H7 (cell line): ENCODE results near the gene AKTIP.

DNA sequence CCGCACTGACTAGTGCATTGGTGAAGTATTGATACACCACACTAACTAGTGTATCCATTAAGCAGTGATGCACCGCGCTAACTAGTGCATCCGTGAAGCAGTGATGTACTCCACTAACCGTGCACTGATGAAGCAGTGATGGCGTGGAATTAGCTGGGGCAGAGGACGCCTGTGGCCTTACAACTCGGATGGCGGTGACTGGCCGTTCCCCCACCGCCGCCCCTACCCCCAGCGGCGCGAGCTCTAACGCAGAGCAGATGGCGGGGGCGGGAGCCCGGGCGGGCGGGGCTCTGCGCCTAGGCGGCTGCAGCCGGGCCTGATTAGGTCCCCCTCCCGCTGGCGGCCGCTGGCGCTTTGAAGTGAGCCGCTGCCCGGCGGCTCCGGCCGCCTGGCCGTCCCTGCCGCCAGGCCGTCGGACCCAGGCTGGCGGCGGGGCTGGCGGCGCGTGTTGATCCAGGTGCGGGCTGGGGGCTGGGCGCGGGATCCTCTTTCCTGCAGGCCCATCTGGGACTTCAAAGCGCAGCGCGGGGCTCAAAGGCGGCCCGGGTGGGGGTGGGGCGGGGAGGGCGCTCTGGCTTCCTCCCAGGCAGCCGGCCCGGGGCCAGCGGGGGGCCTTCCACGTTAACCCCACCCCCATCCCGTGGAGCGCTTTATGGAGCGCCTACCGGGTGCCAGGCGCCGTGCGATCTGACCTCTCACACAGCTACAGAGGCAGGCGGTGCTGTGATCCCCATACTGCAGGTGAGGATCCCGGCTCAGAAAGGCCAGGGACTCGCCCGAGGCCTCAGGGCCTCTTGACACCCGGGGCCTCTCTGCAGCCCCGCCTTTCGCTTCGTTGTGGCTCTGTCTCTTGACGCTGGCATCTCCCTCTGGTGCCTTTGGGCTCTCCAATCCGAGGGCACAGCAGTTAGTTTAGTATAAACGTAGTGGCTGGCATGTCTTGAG lies 80.2 kb upstream of the NKD1 start:
- RAMPAGE, long total RNA = no peak

- RAMPAGE, long total RNA = no peak
Observed at GRCh38 chr16:50549054-50549887, 1.1 kb downstream of the NKD1 start.

- RAMPAGE, long total RNA = no peak
Observed at GRCh38 chr16:50667085-50667468, 14.0 kb downstream of the SNX20 start.

- RAMPAGE, long total RNA = no peak
Observed at GRCh38 chr16:50806266-50807045, 64.6 kb downstream of the CYLD start.

- RAMPAGE, long total RNA = no peak
Observed at GRCh38 chr16:51133633-51134021, 17.4 kb downstream of the SALL1 start.

GRCh38 chr16:51148128-51148484 lies 3.0 kb downstream of the SALL1 start:
- RAMPAGE, long total RNA = no peak

DNA sequence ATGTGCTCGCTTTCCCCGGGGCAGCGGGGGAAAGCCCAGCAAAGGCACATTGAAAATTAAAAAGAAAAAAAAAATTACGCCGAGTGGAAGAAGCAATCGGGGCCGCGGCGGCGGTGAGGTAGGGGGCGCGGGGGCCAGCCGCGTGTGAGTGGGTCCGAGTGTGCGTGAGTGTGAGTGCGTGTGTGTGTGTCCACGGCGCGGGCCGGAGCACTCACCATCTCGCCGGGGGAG lies 204 bp downstream of the SALL1 start:
- RAMPAGE, long total RNA = no peak

- RAMPAGE, long total RNA = no peak
Observed at GRCh38 chr16:51155100-51155765, 4.2 kb upstream of the SALL1 start.

- RAMPAGE, long total RNA = no peak
Observed at GRCh38 chr16:51404164-51404731, 253.2 kb upstream of the SALL1 start.

DNA sequence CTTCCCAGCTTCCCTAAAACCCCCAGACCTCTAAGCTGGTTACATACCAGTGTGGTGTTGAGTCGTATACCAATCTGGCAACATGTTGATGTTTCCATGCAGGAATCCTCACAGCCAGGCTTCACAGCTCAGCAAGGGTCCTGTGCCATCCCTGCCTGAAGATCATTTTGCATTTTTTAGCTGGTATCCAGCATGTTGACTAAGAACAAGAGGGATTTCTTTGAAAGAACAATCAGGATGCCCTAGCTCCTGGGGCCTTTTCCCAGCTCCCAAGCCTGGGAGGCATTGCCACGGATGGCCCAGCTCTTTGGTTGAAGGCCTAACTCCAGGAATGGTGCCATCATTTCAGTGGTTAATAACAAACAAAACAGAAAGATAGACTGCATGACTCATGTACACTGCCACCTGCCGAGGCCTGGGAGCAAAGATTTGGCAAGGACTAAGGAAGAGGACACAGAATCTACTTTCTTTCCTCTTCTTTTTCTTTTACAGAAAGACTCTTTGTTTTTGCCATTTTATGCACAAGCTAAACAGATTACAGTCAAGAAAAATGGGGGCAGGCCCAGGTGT lies 373.8 kb upstream of the SALL1 start:
- RAMPAGE, long total RNA = no peak

- RAMPAGE, long total RNA = no peak
Observed at GRCh38 chr16:51834169-51834592, 683.1 kb upstream of the SALL1 start.

DNA sequence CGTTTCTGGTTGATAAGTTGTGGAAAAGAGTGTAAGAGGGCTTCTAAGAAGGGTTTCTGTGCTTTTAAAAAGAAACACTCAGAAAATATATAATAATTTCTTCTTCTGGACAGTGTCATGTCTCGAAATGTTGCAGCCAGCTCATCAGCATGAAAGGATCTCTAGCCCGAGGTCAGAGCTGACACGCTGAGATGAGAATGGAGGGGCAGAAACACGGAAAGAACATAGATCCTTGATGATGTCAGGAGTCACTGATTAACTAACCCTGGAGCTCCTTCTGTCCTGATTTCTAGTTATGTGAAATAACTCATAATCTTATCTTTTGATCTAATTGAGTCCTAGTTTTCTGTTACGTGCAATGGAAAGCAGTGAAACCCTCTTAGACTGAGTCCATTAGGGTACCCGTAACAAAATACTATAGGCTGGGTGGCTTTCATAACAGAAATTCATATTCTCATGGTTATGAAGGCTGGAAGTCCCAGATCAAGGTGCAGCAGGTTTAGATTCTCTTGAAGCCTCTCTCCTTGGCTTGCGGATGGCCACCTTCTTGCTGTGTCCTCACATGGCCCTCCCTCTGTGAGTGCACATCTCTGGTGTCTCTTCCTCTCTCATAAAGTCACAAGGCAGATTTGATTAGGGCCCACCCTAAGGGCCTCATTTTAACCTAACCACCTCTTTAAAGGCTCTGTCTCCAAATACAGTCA lies 10.4 kb upstream of the TOX3 start:
- RAMPAGE, long total RNA = no peak

DNA sequence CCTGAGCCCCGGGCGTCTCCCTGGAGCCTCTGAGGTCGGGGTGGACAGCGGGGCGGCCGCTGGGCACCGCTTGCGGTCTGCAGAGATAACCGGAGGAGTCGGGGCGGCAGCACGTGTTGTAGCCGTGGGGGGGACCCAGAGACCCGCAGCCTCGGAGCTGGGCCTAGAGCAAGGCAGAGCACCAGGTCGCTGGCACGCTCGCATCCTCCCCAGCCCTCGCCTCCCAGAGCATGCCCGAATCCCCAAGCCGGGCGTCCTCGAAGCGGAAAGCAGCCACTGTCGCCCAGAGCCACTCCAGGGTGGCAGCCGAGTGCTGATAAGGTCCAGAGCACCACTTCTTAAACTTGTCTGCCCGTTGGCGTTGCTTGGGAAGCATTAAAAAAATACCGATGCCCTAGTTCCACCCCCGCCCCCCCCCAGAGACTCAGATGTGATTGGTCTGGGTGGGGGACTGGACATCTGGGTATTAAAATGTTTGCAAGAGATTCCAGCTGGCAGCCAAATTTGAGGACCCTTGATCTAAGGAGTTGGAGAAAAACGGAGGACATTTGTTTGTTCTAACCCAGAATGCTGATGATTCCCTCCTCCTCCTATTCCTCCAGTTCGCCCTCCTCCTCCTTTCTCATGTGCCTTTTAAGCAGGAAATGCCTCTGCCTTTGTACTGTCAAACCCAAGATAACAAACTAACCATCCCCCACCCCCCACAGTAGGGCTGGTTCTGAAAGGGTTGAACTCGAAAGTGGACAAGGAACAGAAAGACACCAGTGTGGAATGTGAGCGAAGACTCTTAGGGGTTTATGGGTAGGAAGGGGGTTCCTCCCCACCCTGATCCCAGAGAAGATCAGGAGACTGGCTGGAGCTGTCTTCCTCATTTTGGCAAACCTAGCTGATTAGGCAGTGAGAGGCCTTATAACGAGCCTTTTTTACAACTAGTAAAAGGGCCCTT lies 568 bp downstream of the CHD9 start:
- RAMPAGE, long total RNA = no peak

DNA sequence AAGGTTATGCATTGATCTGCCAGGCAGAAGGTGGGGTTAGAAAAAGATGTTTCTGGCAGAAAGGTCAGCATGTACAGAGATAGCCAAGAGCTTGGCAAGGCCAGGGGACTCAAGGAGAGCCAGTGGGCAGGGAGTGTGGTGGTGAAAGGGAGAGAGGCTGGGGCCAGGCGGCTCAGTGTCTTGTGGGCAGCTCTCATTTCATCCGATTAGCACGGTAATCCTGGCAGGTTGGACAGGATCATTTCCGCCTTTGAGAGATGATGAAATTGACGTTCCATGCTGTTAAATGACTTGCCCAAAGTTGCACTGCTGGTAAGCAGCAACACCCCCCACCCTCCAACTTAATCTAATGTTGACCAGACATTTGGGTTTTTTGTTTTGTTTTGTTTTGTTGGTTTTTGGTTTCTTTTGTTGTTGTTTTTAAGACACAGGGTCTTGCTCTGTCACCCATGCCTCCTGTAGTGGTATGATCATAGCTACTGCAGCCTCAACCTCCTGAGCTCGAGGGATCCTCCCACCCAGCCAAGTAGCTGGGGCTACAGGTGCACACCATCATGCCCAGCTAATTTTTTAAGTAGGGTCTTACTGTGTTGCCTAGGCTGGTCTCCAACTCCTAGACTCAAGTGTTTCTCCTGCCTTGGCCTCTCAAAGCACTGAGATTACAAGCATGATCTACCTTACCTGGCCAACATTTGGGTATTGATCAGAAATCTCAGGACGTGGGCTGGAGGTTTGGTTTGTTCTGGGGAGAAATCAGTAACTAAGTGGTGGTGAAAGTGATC lies 3.9 kb downstream of the CHD9 start:
- RAMPAGE, long total RNA = no peak

- RAMPAGE, long total RNA = no peak
Observed at GRCh38 chr16:53138005-53139257, 83.6 kb downstream of the CHD9 start.

DNA sequence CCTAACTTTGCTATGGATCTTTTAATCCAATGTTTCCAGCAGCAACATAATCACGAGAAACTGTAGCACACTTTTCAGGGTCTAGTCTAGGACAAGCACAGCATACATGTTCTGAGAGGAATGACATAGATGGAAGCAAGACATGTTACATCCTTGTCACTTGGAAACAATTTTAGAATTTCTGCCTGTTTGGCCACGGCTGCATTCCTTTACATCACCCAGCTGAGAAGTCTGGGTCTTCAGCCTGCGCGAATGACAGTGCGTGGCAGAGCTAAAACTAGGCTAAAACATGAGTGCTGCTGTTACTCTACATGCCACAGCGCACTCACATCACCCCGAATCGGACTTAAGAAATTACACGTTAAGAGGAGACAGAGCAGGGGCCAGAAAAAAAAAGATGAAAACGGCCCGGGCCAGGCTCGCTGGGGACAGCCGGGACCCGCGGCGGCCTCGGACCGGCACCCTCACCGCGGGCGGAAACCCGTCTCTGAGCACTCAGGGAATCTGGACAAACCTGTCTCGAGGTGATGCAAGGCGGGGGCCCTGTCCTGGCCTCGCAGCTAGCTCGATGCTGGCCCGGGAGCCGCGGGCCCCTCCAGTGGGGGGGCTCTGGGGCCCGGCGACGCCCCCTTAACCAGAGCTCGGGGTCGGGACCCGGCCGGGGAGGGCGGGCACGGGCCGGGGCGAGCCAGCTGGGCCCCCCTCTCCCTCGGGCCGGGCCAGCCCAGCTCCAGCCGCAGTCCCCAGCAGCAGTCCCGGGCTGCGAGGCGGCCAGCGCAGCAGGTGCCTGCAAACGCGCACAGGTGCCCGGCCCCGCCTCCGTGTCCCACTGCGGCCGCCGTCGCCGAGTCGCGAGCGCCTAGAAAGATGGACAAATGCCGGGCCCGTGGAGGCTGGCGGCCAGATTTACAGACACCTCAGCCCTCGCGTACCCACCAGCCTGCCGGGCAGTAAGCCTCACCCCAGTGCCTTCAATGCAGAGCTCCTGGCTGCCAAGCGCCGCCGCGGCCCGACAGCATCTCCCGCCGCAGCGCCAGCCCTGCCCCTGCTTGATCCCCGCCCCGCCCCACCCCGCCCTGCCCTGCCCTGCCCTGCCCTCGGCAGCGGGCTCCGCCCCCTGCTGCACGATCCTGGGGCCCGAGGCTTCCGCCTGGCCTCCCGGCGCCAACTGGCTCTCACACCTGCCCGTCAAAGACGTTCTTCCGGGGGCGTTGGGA lies at the start of gene AKTIP:
AKTIP (minus strand) TSS at position 1,024 of the 1,217 bp plus-strand sequence.
- RAMPAGE, long total RNA = start-site peak on the minus strand centred at position 1,048 of the sequence, 8 bp wide, 70 reads

DNA sequence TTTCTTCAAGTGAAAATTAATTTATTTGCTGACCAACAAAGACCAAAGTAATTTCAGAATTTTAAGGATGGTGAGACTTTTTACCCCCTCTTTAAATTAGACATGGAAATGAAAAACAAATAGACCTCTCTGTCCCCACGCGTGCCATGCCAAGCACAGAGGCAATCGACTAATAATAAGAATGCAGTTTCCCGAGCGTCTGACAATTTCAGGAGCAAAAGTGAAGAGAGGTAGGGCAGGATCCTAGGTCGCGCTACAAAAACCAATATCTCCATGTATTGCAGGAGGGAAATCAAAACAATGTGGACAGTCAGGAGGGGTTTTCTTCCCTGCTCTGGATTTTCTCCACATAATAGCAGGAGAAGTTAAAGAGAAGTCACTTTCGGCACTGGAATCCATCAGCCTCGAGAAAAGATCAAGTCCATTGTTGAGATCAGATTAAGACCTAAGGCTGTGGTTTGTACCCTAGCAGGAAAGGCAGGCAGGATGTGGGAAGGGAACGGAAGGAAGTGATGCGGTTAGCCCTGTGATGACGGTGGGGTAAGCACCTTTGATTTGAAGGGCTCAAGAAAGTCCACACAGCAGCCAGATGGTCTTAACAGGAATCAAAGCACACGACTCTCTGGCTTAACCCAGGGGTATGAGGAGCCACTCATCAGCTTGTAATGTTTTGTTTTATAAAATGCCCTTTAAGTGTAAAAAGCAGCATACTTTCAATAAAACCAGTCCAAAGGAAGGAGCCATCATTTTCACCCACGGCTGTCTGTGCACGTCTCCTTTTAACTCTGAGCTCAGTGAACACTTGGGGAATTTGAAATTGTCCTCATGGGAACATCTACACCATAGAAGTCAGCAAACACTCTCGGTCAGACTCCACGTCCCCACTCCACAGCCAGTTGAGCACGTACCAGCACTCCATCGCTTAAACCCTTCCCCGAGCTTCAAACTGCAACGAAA lies 15.7 kb upstream of the AKTIP start:
- RAMPAGE, long total RNA = no peak

DNA sequence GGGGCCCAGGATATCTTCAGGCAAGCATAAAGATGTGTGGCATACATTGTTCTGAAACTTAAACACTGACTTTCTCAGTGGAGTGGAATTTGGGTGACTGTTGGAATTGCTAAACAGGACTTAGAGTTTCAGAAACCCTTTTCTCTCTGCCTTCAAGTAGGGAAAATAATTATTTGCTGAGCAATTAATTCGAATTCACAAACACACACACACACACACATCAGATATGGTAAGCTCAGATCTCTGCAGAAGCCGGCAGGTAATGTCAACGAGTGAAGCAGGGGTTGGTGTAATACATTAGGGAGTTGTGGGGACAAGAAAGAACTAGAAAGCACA lies 279.4 kb downstream of the FTO start:
- RAMPAGE, long total RNA = no peak

DNA sequence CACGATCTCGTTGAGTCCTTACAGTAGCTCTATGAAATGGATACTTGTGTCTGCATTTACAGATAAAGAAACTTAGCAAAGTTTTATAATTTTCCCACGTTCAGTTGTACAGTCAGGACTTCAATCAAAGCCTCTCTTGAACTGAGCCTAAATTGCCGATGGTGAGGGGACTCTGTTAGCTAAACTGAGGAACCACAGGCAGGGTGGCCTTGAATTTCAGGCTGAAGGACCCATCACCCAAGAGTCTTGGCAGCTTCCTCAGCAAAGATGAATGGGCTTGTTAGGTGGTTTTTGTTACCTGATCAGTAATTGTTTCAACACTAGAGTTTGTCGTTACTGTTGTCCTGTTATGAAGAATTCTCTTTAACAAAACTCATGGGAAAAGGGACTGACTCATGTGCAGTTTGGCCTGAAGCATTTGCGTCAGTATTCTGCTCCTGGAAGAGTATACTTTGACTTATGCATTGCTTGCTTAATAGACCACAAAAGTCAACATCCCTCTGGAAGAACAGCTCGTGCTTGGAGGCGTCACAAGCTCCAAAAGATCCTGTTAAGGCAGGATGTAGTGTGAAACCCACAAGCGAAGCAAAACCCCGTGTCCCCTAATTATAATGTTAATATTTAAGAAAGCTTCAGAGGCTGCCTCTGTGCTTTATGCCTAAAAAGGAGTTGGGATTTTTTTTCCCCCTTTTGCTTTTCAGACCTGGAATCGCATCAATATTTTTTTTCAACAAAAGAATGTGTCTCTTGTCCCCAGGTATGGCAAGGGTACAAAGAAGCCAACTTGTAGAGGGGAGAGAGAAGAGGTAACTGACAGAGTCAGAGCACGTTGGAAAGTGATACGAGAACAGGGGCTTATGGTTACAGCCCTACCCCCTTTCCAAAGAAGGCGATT lies 205.9 kb downstream of the IRX3 start:
- RAMPAGE, long total RNA = no peak

DNA sequence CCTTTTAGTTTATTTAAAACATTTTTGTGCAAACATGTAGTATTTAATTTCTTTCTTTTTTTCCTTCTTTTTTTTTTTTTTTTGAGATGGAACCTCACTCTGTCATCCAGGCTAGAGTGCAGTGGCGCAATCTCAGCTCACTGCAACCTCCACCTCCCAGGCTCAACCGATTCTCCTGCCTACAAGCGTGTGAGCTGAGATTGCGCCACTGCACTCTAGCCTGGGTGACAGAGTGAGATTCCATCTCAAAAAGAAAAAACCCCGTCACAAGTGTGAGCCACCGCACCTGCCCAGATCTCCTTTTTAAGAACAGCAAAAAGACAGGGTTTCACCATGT lies 161.5 kb downstream of the IRX3 start:
- RAMPAGE, long total RNA = no peak